Jejunum (tissue), 1 donor: ENCODE data around the gene APOBEC3F.

DNA sequence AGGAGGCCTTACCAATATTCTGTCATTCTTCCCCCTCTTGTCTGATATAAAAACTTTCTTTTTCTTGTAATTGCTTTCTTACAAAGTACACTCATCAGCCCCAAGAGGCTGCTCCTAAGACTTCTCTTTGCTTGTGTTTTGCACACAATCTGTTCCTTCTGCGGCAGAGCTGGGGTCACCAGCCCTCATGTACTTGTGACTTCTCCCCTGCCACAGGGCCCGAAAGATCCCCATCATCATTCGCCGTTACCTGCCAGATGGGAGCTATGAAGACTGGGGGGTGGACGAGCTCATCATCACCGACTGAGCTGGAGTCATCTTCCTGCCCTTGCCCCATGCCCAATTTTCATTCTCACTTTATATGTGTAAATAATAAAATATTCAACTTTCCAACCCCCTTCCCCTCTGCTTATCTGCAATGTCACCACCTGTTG lies 13.9 kb downstream of the POLR2F start:
- PRO-cap, result no peak

DNA sequence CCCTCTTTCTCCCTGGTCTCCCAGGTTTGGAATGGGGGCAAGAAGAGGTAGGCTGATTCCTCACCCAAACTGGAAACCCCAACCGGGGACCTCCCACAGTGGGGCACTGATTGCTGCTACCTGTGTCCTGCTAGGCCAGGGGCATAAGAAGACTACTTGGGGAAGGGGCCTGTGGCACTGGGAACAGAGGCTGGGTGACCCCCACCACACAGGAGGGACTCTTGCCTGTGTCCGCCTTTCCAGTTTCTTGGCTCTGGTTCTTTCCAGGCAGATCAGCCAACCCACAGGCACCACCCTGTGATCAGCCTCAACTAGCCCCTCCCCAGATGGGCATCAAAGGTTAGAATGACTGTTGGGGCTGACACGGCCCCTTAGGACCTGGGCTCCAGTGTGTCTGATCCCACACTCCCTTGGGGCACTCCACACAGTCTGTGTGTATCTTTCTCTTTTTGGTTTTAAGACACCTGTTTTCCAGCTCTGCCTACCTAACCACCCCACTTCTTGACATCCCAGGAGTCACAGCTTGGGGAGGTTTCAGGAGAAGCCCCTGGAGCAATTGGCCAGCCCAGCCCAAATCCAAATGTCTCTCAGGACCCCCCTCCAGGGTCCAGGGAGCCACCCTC lies 3.5 kb downstream of the SOX10 start:
- PRO-cap, result no peak

DNA sequence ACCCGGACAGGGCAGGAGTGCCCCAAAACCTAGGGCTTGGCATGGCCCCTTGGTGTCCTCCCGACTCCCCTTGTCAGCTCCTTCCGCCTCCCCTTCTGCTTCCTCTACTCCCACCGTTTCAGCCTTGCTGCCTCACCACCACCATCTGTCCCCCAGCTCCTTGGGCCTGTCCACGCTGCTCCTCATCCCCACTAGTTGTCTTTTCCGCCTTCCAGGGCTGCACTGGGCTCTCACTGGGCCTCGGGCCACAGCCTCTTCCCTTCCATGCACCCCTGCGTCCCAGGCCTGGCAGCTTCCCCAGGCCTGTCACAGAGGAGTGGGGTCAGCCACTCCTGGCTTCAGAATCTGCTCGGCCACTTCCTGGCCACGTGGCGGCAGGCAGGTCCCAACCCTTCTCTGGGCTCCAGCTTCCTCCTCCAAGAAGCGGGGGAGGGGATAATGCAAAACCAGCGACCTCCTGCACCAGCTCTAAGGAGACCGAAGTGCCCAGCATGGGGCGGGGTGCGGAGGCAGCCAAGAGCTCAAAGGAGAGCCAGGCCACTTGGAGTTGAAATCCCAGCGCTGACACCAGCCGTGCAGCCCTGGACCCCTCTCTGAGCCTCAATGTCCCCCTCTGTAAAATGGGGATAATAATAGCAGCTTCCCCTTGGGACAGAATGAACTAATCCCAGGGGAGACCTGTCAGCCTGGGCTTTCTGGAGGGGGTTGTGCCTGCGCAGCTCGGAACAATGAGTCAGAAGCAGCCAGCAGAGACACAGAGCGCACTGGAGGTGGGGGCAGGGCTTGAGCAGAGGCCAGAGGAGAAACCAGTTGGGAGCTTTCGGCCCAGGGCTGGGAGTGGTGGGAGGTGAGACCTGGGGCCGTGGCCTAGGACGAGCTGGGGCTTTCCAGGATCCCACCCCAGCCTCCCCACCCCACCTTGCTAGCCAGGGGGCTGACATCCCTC lies 22.9 kb upstream of the PICK1 start:
- PRO-cap, result unidirectional peak, minus-strand start at position 310 of the sequence

DNA sequence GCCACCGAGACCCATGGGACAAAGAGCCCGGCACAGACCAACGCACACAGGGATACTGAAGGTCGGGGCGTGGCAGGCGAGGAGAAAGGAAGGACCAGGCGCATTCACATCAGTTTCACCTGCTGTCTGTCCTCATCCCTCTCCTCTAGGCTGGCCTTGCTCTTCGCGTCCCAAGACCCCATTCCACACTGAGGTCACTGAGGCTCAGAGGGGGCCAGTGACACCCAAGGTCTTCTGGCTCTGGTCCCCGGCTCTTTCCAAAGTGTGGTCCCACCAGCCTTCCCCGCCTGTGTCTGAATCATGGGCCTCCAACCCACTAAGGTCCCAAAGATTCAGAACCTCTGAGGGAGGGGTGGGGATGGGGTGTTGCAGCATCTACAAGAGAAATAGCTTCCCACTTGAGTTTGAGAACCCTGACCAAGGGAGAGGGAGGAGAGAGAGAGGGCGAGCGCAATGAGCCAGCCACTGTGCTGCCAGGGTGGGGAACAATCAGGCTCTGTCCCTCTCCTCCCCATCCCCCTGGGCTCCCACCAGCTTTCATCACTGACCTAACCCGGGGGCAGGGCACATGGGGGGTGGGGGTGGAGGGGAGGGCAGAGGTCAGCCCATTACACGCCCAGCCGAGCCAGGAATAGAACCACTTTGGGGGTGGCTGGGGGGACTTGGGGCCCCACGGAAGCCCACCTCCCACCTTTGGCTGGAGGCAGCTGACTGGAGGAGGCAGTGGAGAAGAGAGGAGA lies 7.1 kb upstream of the PICK1 start:
- PRO-cap, result no peak

- PRO-cap, result no peak
Measured at GRCh38 chr22:38051950-38052724, 5.1 kb upstream of the PICK1 start.

- PRO-cap, result no peak
Measured at GRCh38 chr22:38162191-38162567, 19.5 kb downstream of the PLA2G6 start.

DNA sequence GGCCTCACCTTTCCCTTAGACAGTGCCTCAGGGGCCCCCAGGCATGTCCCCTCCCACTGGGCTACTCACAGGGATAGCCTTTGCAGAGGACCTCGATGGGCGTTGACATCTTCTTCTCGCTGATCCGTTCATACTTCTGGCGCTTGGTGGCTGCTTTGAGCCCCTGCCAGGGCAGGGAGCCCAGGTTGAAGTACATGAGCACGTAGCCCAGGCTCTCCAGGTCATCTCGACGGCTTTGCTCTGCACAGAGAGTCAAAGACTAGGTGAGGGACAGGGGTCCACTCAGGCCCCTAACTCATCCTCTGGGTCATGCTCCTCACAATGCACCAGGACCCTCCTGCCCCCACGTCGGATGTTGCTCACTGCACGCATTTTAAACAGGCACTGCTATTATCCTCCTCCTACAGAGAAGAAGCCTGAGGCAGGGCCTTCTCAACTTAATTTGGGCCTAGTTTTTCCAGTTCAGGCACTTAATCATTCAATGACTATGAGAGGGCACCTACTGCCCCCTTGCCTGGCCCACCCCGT lies 17.3 kb downstream of the CSNK1E start:
- PRO-cap, result no peak

- PRO-cap, result no peak
Measured at GRCh38 chr22:38396317-38397041, 58.5 kb downstream of the KCNJ4 start.

- PRO-cap, result no peak
Measured at GRCh38 chr22:38423840-38424669, 30.9 kb downstream of the KCNJ4 start.

DNA sequence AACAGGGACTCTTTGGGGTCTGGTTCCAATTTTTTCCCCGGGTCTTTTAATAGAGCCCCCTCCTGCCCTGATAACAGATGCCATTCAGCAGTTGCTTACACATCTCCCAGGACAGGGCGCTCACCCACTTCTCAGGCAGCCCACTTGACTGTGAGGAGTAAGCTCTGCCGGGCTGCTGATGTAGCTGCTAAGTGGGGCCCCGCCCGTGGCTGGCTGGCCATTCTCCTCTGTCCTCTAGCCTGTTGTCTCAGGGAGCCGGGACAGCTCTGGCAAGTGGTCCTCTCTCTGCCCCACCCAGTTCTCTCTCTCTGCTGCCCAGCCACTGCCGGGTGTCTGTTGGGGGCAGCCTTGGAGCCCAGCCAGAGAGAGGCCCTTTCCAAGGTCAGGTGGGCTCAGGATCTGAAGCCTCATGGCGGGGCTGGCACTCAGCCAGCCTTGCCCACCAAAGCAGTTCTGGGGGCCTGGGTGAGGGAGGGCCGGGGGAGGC lies 9.0 kb downstream of the KCNJ4 start:
- PRO-cap, result no peak

GRCh38 chr22:38468363-38468814 lies 493 bp downstream of the KDELR3 start:
- PRO-cap, result no peak

DNA sequence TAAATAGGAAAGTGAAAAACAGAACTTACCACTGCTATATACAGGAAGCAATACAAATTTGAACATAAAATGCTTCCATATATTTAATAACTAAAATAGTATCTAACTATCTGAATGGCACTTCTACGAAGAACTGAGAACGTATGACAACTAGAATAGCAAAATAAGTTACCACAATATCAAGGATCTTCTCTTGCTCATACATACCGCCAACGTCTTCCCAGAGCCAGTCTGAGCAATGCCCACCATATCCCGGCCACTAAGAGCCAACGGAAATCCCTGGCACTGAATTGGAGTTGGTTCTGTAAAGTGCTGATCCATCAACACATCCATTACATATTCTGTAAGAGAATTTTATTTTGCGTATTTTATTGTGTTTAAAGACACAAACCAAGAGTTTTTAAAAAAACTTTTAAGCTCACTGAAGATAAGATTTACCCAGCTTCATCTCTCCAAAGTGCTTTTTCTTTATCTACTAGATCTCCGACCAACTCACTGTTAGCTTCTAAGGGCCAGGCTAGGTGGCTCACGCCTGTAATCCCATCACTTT lies 7.8 kb downstream of the DDX17 start:
- PRO-cap, result no peak

DNA sequence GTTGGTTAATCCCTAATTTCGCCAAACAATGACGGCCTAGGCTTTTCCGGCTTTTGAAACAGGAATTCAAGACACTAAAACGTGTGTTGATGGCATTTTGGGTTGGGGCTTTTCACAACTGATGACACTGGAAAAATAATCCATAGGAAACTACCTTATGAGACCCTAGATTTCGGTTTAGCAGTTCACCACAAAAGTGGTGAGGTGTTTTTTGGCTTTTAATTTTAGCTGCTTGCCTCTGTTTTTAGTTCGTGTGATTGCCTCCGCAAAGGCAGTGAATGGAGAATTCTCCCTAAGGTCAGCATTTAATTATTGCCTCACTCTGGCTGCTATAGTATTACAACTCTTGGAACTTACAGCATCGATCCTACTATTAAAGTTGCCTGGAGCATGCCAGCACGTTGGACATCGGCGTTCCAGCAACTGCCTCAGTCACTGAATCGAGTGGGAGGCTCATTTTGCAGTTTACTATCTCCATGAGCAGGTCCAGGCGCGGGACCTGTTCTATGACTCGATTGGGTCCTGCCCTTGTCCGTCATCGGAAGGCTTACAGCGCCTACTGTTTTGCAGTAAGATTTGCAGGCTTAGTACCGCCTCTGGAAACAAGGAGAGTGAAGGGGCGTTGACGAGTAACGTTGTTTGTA lies 687 bp upstream of the GTPBP1 start:
- PRO-cap, result unidirectional peak, minus-strand start at position 442 of the sequence; unidirectional peak, minus-strand start at position 540 of the sequence

- PRO-cap, result no peak
Measured at GRCh38 chr22:38734433-38735273, 21.1 kb downstream of the SUN2 start.

- PRO-cap, result no peak
Measured at GRCh38 chr22:38737848-38738940, 17.6 kb downstream of the SUN2 start.

GRCh38 chr22:38861343-38862611 lies 10.2 kb downstream of the CBX6 start:
- PRO-cap, result no peak

DNA sequence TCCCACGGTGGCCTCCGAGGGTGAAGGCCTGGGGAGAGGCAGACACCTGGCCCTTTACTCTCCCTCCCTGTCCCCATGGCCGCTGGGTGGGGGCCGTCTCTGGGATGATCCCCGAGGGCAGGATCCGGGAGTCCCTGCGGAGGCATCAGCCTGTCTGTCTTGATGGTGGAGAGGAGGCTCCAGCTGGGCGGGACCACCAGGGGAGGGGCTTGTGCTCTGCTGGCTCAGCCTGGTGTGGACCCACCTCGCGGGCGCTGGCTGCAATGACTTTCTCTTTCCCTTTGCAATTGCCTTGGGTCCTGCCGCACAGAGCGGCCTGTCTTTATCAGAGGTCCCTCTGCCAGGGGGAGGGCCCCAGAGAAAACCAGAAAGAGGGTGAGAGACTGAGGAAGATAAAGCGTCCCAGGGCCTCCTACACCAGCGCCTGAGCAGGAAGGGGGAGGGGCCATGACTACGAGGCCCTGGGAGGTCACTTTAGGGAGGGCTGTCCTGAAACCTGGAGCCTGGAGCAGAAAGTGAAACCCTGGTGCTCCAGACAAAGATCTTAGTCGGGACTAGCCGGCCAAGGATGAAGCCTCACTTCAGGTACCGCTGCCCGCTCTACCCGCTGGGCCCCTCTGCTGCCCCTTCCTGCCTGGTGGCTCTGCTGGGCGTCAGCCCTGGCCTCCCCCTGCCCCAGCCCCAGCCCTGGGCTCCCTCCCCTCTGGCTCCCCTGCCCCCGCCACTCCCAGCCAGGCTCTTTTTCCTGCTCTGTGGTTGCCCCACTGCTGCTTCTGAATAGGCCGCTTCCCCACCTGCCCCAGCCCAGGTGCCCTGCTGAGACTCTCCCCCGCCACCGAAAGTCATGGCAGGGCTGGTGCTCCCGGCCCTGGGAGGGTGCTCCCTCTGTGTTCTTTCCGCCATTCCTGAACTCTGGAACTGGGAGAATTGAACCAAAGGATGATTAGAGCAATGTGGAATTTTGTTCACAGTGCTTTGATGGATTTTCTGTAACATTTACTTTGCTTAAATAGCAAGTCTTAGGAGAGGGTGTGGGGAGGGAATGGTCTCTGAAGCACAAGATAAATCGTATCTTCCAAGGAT lies at the start of gene APOBEC3F:
Gene APOBEC3F, plus strand, starts transcription at position 472 of the 1,083 bp plus-strand sequence.
- PRO-cap, result bidirectional peak, plus-strand start at position 477 of the sequence, minus-strand start at position 256 of the sequence; bidirectional peak, plus-strand start at position 740 of the sequence, minus-strand start at position 744 of the sequence

DNA sequence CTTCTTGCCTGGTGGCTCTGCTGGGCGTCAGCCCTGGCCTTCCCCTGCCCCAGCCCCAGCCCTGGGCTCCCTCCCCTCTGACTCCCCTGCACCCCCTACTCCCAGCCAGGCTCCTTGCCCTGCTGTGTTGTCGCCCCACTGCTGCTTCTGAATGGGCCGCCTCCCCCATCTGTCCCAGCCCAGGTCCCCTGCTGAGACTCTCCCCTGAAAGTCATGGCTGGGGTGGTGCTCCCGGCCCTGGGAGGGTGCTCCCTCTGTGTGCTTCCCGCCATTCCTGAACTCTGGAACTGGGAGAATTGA lies 295 bp downstream of the APOBEC3G start:
- PRO-cap, result no peak

DNA sequence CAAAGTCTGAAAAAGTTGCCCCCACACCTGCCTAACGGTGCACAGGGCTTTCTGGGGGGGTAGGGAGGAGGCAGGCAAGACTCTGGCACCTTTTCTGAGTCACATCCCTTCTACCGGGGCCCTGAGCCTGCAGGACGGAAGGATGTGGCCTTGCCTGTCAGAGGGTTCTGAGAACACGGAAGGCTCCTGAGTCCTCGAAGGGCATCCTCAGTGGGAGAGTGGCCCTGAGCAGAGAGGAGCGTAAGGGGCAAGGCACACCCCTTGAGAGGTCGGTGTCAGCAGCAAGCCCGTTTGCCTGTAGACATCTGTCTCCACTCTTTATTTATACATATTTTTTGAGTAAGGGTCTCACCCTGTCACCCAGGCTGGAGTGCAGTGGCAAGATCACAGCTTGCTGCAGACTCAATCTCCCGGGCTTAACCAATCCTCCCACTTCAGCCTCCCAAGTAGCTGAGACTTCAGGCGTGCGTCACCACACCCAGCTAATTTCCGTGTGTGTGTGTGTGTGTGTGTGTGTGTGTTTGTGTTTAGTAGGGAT lies 6.1 kb upstream of the APOBEC3H start:
- PRO-cap, result no peak

GRCh38 chr22:39173767-39174630 lies 21.5 kb upstream of the CBX7 start:
- PRO-cap, result unidirectional peak, minus-strand start at chr22:39174513